ENCODE measurements around a stretch of chr5.

DNA sequence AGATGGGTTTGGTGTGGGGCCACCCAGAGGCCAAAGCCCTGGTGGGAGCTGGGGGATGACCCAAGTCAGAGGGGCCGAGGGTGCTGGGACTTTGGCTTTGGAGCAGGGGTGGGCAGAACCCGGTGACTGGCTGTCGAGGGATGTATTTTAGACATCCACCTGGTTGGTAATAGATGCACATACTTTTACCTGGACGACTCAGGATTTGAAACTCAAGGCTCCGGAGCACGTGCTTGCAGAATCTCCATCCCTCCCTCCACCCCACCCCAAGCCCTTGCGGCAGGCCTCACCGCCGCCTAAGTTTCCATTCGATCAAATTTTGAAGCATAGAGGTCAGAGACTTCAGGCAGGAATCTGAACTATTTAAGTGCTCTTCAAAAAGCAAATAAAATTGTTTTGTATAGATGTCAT is 56.7 kb upstream of the RPL26L1 start:
- RAMPAGE, long total RNA, result no peak
- RRBS, result 88% methylated on average over 4 of the region's 10 CpGs
PRO-cap:
- standard, result no peak
- CoPRO, capped RNA only, 2 experiments, result no peak in any of the 2 experiments
- CoPRO, capped and uncapped RNA, 2 experiments, result no peak in any of the 2 experiments
- CoPRO, uncapped RNA only, 2 experiments, result no peak in any of the 2 experiments
CAGE:
- cytosol, long polyA plus RNA, result no peak
- long polyA plus RNA, result no peak
- nucleolus, long total RNA, result no peak
- nucleus, long polyA plus RNA, result no peak

DNA sequence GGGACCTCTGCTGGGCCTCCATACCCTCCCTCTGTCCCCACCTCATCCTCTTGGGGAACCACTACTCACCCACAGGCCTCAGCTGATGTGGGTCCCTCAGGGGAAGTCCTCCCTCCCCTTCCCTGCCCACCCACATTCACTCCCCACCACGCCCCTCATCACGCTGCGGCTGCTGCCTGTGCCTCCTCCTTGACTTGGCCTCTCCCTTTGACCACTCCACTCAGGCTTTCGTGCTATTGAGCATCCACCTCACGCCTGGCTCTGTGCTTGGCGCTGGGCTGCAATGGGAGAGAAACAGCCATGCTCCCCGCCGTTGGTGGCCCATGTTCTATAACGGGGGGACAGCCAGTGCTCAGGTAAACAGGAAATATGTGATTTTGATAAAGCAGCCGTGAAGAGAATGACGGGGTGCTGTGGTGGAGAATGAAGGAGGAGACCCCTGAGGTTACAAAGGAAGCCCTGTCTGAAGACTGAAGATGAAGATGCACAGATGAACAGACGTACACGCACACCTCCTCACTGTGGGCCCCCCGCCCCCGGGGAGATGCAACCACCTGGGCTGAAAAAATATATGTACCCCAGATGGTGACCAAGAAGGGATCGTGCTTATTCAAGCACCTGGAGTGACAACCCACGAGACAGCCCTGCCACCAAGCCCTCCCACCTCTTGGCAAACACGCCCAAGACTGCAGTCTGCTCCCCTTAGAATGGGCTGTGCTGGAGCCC is 40.3 kb upstream of the RPL26L1 start:
- RAMPAGE, long total RNA, result no peak
- RRBS, result no CpG with 5 or more reads among the region's 18 CpGs
PRO-cap:
- standard, result no peak
- CoPRO, capped RNA only, 2 experiments, result no peak in any of the 2 experiments
- CoPRO, capped and uncapped RNA, 2 experiments, result no peak in any of the 2 experiments
- CoPRO, uncapped RNA only, 2 experiments, result no peak in any of the 2 experiments
CAGE:
- cytosol, long polyA plus RNA, result no peak
- long polyA plus RNA, result no peak
- nucleolus, long total RNA, result no peak
- nucleus, long polyA plus RNA, result no peak

GRCh38 chr5:172920149-172921089 is 38.8 kb upstream of the RPL26L1 start:
- RAMPAGE, long total RNA, result no peak
- RRBS, result 78% methylated on average over 2 of the region's 26 CpGs
PRO-cap:
- standard, result no peak
- CoPRO, capped RNA only, 2 experiments, result no peak in any of the 2 experiments
- CoPRO, capped and uncapped RNA, 2 experiments, result no peak in any of the 2 experiments
- CoPRO, uncapped RNA only, 2 experiments, result no peak in any of the 2 experiments
CAGE:
- cytosol, long polyA plus RNA, result no peak
- long polyA plus RNA, result no peak
- nucleolus, long total RNA, result no peak
- nucleus, long polyA plus RNA, result no peak

- RAMPAGE, long total RNA, result no peak
- RRBS, result no CpG with 5 or more reads among the region's 16 CpGs
PRO-cap:
- standard, result no peak
- CoPRO, capped RNA only, 2 experiments, result no peak in any of the 2 experiments
- CoPRO, capped and uncapped RNA, 2 experiments, result no peak in any of the 2 experiments
- CoPRO, uncapped RNA only, 2 experiments, result no peak in any of the 2 experiments
CAGE:
- cytosol, long polyA plus RNA, result no peak
- long polyA plus RNA, result no peak
- nucleolus, long total RNA, result no peak
- nucleus, long polyA plus RNA, result no peak
Measured at GRCh38 chr5:172953823-172954751, 5.1 kb upstream of the RPL26L1 start.

DNA sequence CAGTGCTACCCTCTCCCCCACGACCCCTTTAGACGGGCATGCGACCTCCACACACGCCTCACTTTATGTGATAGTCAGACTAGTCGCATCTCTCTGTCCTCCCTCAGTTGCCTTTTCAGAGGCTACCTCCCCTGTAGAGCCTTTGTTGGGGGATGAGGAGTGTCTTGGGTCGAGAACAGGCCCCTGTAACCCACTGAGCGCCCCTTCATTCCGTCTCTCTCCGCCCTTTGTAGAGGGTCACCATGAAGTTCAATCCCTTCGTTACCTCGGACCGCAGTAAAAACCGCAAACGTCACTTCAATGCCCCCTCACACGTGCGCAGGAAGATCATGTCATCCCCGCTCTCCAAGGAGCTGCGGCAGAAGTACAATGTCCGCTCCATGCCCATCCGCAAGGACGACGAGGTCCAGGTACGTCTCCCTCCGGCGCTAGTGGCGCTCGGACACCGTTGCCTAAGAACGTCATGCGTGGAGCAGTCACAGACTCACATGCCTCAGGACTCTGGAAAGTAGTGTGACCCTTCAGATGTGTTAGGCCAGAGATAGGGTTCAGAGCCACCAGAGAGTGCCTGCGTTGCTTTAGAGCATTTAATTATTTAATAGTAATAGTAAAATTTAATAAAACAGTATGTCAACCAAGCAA is 529 bp downstream of the RPL26L1 start:
- RAMPAGE, long total RNA, result no peak
- RRBS, result no CpG with 5 or more reads among the region's 31 CpGs
PRO-cap:
- standard, result no peak
- CoPRO, capped RNA only, 2 experiments, result no peak in any of the 2 experiments
- CoPRO, capped and uncapped RNA, 2 experiments, result no peak in any of the 2 experiments
- CoPRO, uncapped RNA only, 2 experiments, result no peak in any of the 2 experiments
CAGE:
- cytosol, long polyA plus RNA, result no peak
- long polyA plus RNA, result no peak
- nucleolus, long total RNA, result no peak
- nucleus, long polyA plus RNA, result no peak

GRCh38 chr5:173020543-173021222 is 35.5 kb upstream of the CREBRF start:
- RAMPAGE, long total RNA, result no peak
- RRBS, result 100% methylated on average over 1 of the region's 12 CpGs
PRO-cap:
- standard, result no peak
- CoPRO, capped RNA only, 2 experiments, result no peak in any of the 2 experiments
- CoPRO, capped and uncapped RNA, 2 experiments, result no peak in any of the 2 experiments
- CoPRO, uncapped RNA only, 2 experiments, result no peak in any of the 2 experiments
CAGE:
- cytosol, long polyA plus RNA, result no peak
- long polyA plus RNA, result no peak
- nucleolus, long total RNA, result no peak
- nucleus, long polyA plus RNA, result no peak

DNA sequence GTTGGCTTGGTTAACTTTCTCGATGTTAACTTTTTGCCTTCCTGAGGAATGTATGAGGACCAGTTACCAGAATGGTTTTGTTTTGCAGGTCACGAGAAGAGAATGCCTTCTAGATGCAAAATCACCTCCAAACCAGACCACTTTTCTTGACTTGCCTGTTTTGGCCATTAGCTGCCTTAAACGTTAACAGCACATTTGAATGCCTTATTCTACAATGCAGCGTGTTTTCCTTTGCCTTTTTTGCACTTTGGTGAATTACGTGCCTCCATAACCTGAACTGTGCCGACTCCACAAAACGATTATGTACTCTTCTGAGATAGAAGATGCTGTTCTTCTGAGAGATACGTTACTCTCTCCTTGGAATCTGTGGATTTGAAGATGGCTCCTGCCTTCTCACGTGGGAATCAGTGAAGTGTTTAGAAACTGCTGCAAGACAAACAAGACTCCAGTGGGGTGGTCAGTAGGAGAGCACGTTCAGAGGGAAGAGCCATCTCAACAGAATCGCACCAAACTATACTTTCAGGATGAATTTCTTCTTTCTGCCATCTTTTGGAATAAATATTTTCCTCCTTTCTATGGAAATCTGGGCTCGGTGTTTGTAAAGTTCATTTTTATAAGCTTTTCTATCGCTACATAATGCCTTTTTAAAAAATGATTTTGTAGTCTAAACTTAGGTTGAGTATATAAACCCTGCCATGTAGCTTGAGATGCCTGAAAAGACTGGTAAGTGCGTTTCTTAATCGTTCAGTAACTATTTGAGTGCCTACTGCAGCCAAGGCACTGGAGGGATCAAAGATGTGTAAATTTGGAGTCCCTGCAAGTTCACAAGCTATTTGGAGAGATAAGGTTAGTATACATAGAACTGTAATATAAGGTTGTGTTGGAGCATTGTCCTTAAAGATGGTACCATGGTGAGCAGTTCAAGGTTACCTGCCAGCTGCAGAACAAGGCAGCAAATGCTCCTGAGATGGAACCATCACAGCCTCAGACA is 21.5 kb upstream of the CREBRF start:
- RAMPAGE, long total RNA, result no peak
- RRBS, result no CpG with 5 or more reads among the region's 15 CpGs
PRO-cap:
- standard, result no peak
- CoPRO, capped RNA only, 2 experiments, result no peak in any of the 2 experiments
- CoPRO, capped and uncapped RNA, 2 experiments, result no peak in any of the 2 experiments
- CoPRO, uncapped RNA only, 2 experiments, result peak in 2 of 2 experiments; most common plus-strand start position 140 of the sequence (in 1)
CAGE:
- cytosol, long polyA plus RNA, result no peak
- long polyA plus RNA, result no peak
- nucleolus, long total RNA, result no peak
- nucleus, long polyA plus RNA, result no peak

DNA sequence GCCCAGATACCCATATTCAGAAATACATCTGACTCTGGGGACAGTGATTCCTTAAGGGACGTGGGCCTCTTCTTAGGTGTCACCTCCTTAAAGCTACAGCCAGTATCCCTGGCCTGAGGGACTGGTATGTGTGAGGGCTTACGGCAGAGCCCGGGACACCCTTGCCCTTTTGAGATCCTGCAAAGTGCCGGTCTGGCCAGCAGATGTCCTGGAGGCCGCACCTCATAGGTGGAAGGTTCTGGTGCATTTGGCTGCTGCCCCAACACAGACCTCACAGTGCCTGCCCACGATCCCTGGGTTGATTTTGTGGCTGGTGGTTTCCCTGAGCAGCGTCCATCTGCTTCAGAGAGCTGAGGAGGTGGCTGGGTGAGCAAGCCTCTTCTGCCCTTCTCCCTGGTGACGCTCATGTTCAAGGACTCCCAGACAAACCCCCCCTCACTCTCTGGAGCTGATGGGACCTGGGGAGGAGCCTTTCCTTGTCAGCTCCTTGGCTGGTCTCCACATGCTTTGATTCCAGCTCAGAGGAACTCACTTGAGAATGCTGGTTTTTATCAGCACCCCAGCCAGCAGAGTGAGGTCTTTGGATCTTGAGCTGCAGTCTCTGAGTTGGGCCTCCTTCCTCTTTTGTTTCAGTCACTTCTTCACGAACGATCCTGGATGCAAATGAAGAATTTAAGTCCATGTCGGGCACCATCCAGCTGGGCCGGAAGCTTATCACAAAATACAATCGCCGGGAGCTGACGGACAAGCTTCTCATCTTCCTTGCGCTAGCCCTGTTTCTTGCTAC is 19.0 kb downstream of the BNIP1 start:
- RAMPAGE, long total RNA, result no peak
- RRBS, result 100% methylated on average over 1 of the region's 16 CpGs
PRO-cap:
- standard, result no peak
- CoPRO, capped RNA only, 2 experiments, result no peak in any of the 2 experiments
- CoPRO, capped and uncapped RNA, 2 experiments, result no peak in any of the 2 experiments
- CoPRO, uncapped RNA only, 2 experiments, result no peak in any of the 2 experiments
CAGE:
- cytosol, long polyA plus RNA, result no peak
- long polyA plus RNA, result no peak
- nucleolus, long total RNA, result no peak
- nucleus, long polyA plus RNA, result no peak

DNA sequence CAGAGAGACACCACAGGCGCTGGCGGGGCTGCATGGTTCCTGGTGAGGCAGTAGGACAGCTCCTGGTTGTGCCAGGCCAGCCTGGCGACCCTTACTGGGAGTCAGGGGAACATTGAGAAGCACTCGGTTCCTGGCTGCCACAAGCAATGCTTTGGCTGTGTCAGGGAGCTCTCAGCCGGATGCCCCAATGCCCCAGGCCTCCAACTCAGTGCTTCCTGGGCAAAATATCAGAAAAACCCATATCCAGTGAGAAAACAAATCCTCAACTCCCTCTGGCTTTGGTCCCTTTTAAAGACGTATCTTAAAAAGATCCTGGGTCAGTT is 4.3 kb downstream of the NKX2-5 start:
- RAMPAGE, long total RNA, result no peak
- RRBS, result no CpG with 5 or more reads among the region's 6 CpGs
PRO-cap:
- standard, result no peak
- CoPRO, capped RNA only, 2 experiments, result no peak in any of the 2 experiments
- CoPRO, capped and uncapped RNA, 2 experiments, result no peak in any of the 2 experiments
- CoPRO, uncapped RNA only, 2 experiments, result no peak in any of the 2 experiments
CAGE:
- cytosol, long polyA plus RNA, result no peak
- long polyA plus RNA, result no peak
- nucleolus, long total RNA, result no peak
- nucleus, long polyA plus RNA, result no peak

- RAMPAGE, long total RNA, result no peak
- RRBS, result 9% methylated on average over 15 of the region's 77 CpGs
PRO-cap:
- standard, result no peak
- CoPRO, capped RNA only, 2 experiments, result no peak in any of the 2 experiments
- CoPRO, capped and uncapped RNA, 2 experiments, result no peak in any of the 2 experiments
- CoPRO, uncapped RNA only, 2 experiments, result no peak in any of the 2 experiments
CAGE:
- cytosol, long polyA plus RNA, result no peak
- long polyA plus RNA, result no peak
- nucleolus, long total RNA, result no peak
- nucleus, long polyA plus RNA, result no peak
Measured at GRCh38 chr5:173238115-173239116, 3.4 kb upstream of the NKX2-5 start.

GRCh38 chr5:173277988-173278581 is 43.1 kb upstream of the NKX2-5 start:
- RAMPAGE, long total RNA, result no peak
- RRBS, result no CpG with 5 or more reads among the region's 10 CpGs
PRO-cap:
- standard, result no peak
- CoPRO, capped RNA only, 2 experiments, result no peak in any of the 2 experiments
- CoPRO, capped and uncapped RNA, 2 experiments, result no peak in any of the 2 experiments
- CoPRO, uncapped RNA only, 2 experiments, result no peak in any of the 2 experiments
CAGE:
- cytosol, long polyA plus RNA, result no peak
- long polyA plus RNA, result no peak
- nucleolus, long total RNA, result no peak
- nucleus, long polyA plus RNA, result no peak

- RAMPAGE, long total RNA, result no peak
- RRBS, result no CpG with 5 or more reads among the region's 14 CpGs
PRO-cap:
- standard, result no peak
- CoPRO, capped RNA only, 2 experiments, result no peak in any of the 2 experiments
- CoPRO, capped and uncapped RNA, 2 experiments, result no peak in any of the 2 experiments
- CoPRO, uncapped RNA only, 2 experiments, result no peak in any of the 2 experiments
CAGE:
- cytosol, long polyA plus RNA, result no peak
- long polyA plus RNA, result no peak
- nucleolus, long total RNA, result no peak
- nucleus, long polyA plus RNA, result no peak
Measured at GRCh38 chr5:173294550-173295284, 33.5 kb downstream of the STC2 start.

DNA sequence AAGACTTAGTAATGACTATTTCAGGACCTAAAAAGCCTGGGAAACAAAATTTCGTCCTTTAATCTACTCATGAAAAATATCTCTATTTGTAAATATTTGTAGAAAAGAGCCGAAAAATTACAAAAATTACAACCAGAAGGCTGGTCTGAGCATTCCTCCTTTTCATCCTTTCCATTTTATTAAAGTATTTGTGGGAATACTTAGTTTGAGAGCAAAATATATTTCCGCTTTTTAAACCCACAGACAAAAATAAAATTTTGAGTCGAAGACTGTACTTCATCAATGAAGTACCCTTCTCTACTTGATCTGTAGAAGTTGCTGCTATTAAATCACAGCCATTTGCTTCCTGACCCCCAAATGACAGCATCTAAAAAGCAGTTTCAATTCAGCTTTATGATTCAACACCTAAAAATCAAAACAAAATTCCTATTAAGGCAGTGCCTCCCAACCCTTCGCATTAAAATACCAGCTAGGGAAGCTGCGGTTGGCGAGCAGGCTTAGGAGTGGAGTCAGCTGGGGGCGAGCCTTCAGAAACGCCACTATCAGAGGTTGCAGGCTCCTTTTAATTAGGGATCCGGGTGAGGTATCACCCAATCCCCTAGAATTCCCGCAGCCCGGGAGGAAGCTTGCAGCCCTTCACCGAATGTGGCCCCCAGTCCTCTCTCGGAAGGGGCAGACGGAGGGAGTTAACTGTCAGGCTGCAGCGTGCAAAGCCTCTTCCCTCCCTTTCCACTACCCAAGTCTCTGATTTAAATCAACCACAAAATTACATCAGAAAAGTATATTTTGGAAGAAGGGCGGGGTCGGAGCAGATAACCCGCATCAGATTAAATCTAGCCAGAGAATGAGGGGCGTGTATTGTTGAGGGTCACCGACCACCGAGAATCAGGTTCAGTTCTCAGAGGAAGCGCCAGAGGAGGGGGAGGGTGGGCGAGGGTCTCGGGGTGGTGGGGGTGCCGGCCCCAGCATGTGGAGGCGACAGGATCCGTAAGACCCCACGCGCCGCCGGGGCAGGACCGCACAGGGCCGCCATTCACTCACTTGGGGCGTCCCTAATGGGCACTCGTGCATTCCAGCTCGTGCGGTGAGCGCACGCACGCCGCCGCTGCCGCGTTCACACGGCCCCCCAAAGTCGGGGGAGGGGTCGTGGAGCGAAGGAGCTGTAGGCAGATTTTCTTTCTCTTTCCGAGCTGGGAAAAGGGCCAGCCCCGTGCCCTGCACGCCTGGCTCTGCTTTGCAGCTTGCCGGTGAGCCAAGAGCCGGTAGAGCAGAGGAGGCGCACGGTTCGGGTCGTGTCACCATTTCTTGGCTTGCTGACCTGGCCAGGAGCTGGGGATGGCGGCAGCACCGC is 1.6 kb downstream of the STC2 start:
- RAMPAGE, long total RNA, result no peak
- RRBS, result 4% methylated on average over 9 of the region's 60 CpGs
PRO-cap:
- standard, result no peak
- CoPRO, capped RNA only, 2 experiments, result no peak in any of the 2 experiments
- CoPRO, capped and uncapped RNA, 2 experiments, result no peak in any of the 2 experiments
- CoPRO, uncapped RNA only, 2 experiments, result no peak in any of the 2 experiments
CAGE:
- cytosol, long polyA plus RNA, result no peak
- long polyA plus RNA, result no peak
- nucleolus, long total RNA, result no peak
- nucleus, long polyA plus RNA, result no peak

DNA sequence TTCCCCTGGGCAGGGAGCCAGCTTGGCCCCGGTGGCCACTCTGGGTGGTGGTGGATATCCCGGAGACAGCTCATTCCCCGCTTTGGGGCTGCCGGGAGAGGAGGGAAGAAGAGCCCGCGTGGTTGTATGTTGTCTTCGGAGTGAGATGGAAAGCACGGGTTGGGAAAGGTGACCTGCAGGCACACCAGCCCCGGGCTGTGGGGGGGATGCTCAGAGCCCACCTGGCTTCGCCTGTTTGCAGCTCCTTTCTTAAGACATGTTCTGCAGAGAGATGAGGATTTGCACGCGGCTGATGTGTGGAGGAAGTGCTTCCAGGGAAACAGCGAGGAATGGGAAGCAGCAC is 84.6 kb upstream of the STC2 start:
- RAMPAGE, long total RNA, result no peak
- RRBS, result under 1% methylated on average over 4 of the region's 13 CpGs
PRO-cap:
- standard, result no peak
- CoPRO, capped RNA only, 2 experiments, result no peak in any of the 2 experiments
- CoPRO, capped and uncapped RNA, 2 experiments, result no peak in any of the 2 experiments
- CoPRO, uncapped RNA only, 2 experiments, result no peak in any of the 2 experiments
CAGE:
- cytosol, long polyA plus RNA, result no peak
- long polyA plus RNA, result no peak
- nucleolus, long total RNA, result no peak
- nucleus, long polyA plus RNA, result no peak

DNA sequence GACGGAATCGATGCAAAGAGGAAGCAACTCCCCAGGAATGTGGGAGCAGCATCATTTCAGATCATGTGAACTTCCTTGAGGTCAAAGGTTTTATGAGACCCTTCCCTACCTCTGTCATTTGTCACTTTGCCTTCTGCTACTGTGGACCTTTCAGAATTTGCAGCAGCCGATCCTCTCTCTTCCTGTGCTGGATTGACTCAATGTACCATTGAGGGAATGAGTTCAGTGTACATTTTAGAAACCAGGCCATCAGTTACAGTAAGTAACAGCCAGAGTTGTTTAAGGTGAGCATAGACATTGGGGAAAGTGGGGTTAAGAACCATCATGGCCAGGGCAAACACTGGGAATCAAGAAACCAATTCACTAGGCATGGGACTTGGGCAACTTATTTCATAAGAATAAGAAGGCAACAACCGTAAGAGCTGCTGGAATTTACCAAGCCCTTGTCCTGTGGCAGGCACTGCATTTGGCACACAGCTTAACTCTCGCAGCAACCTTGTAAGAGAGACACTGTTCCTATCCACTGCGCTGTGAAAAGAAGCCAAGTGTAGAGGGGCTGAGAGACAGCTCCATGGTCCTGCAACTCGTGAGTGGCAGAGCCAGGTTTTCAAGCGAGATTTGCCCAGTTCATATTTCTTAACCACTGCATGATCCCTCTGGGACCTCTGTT is 129.1 kb upstream of the STC2 start:
- RAMPAGE, long total RNA, result no peak
- RRBS, result no CpG with 5 or more reads among the region's 8 CpGs
PRO-cap:
- standard, result no peak
- CoPRO, capped RNA only, 2 experiments, result no peak in any of the 2 experiments
- CoPRO, capped and uncapped RNA, 2 experiments, result no peak in any of the 2 experiments
- CoPRO, uncapped RNA only, 2 experiments, result no peak in any of the 2 experiments
CAGE:
- cytosol, long polyA plus RNA, result no peak
- long polyA plus RNA, result no peak
- nucleolus, long total RNA, result no peak
- nucleus, long polyA plus RNA, result no peak

DNA sequence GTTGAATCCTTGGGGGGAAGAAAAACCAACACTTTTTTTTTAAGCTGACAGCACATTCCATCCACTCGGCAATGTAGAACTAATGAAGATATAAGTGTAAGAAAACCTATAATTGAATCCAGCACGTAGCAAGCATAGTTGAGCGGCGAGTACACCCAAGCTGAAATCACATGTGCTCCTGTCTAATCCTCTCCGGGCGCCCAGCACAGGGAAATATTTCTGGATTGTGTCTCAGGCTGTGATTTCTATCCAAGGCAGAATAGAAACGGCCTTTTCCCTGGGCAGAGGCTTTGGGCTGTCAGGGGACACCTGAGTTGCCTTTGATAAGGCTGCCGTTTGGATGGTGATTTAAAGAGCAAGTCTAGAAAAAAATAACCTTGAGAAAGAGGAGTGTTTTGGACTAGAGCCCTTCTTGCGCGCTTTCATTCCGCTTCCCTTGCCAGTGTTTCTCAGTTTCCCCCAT is 118.0 kb downstream of the BOD1 start:
- RAMPAGE, long total RNA, result no peak
- RRBS, result no CpG with 5 or more reads among the region's 11 CpGs
PRO-cap:
- standard, result no peak
- CoPRO, capped RNA only, 2 experiments, result no peak in any of the 2 experiments
- CoPRO, capped and uncapped RNA, 2 experiments, result no peak in any of the 2 experiments
- CoPRO, uncapped RNA only, 2 experiments, result no peak in any of the 2 experiments
CAGE:
- cytosol, long polyA plus RNA, result no peak
- long polyA plus RNA, result no peak
- nucleolus, long total RNA, result no peak
- nucleus, long polyA plus RNA, result no peak

DNA sequence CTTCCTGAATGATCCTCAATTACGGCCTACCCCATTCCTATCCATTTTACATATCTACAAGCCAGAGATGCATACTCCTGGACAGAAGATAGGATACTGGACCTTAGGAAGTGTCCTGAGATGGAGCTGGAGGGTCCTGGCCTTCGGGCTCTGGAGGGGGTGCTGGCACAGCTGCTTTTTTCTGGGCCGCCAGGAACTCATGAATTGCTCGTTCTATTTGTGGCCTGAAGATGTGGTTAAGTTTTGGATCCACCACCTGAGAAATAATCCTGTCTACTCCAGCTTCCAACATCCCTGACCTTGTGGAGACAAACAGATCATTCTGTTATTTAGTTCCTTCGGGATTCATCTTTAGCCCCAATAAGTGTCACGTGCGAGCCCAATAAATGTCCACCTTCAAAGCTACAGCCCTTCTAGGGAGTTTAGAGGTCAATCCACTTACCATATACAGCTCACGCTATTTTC is 7.3 kb downstream of the BOD1 start:
- RAMPAGE, long total RNA, result no peak
- RRBS, result no CpG with 5 or more reads among the region's 8 CpGs
PRO-cap:
- standard, result no peak
- CoPRO, capped RNA only, 2 experiments, result no peak in any of the 2 experiments
- CoPRO, capped and uncapped RNA, 2 experiments, result no peak in any of the 2 experiments
- CoPRO, uncapped RNA only, 2 experiments, result no peak in any of the 2 experiments
CAGE:
- cytosol, long polyA plus RNA, result no peak
- long polyA plus RNA, result no peak
- nucleolus, long total RNA, result no peak
- nucleus, long polyA plus RNA, result no peak

Measured in K562 (cell line).